Psoas muscle (tissue), 2 donors: Measurements from ENCODE around the genes MTMR6, SHISA2 and GPR12.

GRCh38 chr13:25169422-25170126 is 2.5 kb downstream of the AMER2 start:
- PRO-cap, 2 experiments = no peak in any of the 2 experiments

- PRO-cap, 2 experiments = no peak in any of the 2 experiments
Measured at GRCh38 chr13:25170314-25171102, 1.6 kb downstream of the AMER2 start.

- PRO-cap, 2 experiments = peak in 2 of 2 experiments; most common plus-strand start chr13:25287609 (in 2); most common minus-strand start chr13:25287445 (in 2)
Measured at GRCh38 chr13:25287164-25287727, at the start of gene MTMR6. Gene MTMR6, minus strand, starts transcription at chr13:25287488.

DNA sequence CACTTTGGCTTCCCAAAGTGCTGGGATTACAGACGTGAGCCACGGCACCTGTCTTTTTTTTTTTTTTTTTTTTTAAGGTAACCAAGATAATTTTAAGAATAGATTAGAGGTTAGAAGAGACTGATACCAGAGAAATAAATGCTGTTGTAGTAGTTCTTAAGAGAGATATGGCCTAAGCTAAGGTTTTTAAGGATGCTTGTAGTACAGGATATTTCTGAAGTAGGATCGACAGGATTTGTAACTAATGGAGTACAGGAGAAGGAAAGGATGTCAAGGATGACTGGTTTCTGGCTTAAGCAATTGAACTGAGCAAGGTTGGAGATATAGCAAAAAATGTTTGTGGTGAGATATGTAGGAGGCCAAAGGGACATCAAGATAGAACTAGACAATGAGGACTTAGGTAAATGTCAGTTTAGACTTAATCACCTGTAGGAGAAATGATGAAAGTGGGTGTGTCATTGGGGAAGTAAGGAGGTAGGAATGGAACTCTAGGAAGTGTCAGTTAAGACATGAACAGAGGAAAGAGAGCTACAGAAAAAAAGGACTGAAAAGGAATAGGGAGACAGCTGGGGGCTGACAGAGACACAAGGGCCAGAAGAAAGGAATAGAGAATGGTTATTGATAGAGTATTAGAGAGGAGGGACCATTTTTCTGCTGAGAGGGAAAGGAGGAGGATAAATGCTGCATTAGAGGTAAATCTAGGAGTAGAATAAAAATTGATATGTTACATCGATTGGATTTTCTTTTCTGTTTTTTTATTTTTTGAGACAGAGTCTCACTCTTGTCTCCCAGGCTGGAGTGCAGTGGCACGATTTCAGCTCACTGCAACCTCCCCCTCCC is 10.4 kb downstream of the NUP58 start:
- PRO-cap, 2 experiments = no peak in any of the 2 experiments

- PRO-cap, 2 experiments = no peak in any of the 2 experiments
Measured at GRCh38 chr13:25901552-25902274, 150.1 kb downstream of the SHISA2 start.

DNA sequence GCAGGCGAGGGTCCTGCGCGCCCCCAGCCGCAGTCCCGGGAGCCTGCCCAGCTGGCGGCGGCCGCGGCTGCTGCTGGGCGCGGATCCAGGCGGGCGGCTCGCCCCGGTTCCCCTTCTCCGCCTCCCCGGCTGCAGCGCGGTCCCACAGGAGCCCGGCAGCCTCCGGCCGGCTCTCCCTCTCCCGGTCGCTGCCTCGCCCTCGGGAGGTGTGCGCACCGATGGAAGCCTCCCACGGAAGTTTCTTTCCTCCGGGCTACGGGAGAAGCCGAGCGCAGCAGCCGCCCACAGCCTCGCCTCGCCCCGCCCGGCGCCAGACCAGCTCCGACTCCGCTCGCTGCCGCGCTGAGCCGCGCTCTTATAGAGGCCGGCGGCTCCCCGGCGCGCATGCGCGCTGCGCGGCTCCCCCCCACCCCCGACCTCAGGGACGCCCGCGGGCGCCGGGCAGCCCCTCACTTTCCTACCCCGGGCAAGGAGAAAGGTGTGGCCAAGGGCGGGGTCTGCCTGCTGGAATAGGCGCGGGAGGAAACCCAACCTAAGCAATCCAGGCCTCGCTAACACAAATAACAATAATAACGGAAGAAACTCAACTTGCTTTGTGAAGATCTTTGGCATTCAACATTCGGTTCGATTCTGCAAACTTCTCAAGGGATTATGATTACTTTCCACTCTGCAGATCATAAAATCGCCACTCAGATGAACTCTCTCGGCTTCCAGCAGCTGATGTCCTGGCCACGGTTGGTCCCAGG is at the start of gene SHISA2:
SHISA2 (minus strand) TSS at position 329 of the 746 bp plus-strand sequence.
- PRO-cap, 2 experiments = peak in 2 of 2 experiments; most common minus-strand start position 329 of the sequence (in 2)

GRCh38 chr13:26475729-26476910 is 81.4 kb upstream of the WASF3 start:
- PRO-cap, 2 experiments = no peak in any of the 2 experiments

- PRO-cap, 2 experiments = no peak in any of the 2 experiments
Measured at GRCh38 chr13:26604837-26605349, 47.4 kb downstream of the WASF3 start.

DNA sequence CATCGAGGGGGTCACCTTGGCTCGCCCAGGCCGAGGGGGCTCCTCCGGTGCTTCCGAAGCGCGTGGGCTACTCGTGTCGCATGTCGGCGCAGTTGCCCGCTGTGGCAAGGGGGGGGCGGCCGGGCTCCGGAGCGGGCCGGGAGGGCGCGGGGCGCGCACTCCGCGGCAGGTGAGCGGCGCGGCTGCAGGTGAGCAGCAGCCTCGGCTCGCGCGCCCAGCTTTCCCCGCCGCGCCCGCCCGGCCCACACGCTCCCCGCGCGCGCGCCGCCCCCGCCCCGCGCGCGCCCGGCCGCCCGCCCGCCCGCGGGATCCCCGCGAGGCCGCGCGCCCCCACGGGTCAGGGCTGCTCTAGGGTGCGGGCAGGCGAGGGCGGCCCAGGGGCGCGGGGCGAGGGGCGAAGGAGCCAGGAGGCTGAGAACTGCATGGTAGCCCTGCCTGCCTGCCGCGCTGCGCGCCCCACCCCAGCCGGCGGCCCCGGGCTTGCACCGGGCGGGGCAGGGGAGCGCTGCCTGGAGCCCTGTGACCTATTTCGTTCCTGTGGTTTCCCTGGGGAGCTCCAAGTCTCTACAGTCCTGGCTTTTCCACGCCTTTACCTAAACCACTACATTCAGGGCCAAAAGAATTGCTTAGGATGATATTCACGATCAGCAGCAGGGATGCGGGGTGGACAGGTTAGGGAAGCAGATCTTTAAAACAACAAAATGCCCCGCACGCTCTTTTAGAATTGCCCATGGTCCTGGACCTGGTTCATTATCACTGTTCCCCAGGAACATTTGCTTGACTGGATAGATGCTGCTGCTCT is at the start of gene GPR12:
GPR12 (minus strand) TSS at position 223 of the 802 bp plus-strand sequence.
- PRO-cap, 2 experiments = no peak in any of the 2 experiments

GRCh38 chr13:27170269-27171156 is 1.1 kb downstream of the USP12 start:
- PRO-cap, 2 experiments = peak in 1 of 2 experiments; most common plus-strand start chr13:27170553 (in 1)

- PRO-cap, 2 experiments = no peak in any of the 2 experiments
Measured at GRCh38 chr13:27172582-27173001, 981 bp upstream of the USP12 start.

- PRO-cap, 2 experiments = no peak in any of the 2 experiments
Measured at GRCh38 chr13:27250653-27251048, 707 bp upstream of the RPL21 start.

- PRO-cap, 2 experiments = no peak in any of the 2 experiments
Measured at GRCh38 chr13:27292946-27293705, 22.5 kb downstream of the RASL11A start.

GRCh38 chr13:27296453-27296892 is 25.8 kb downstream of the RASL11A start:
- PRO-cap, 2 experiments = no peak in any of the 2 experiments

- PRO-cap, 2 experiments = no peak in any of the 2 experiments
Measured at GRCh38 chr13:27355703-27356378, 68.6 kb upstream of the GTF3A start.

- PRO-cap, 2 experiments = no peak in any of the 2 experiments
Measured at GRCh38 chr13:27367566-27368300, 56.7 kb upstream of the GTF3A start.

GRCh38 chr13:27455328-27455647 is 4.9 kb upstream of the MTIF3 start:
- PRO-cap, 2 experiments = no peak in any of the 2 experiments

GRCh38 chr13:27599748-27600410 is 20.4 kb downstream of the LNX2 start:
- PRO-cap, 2 experiments = no peak in any of the 2 experiments

DNA sequence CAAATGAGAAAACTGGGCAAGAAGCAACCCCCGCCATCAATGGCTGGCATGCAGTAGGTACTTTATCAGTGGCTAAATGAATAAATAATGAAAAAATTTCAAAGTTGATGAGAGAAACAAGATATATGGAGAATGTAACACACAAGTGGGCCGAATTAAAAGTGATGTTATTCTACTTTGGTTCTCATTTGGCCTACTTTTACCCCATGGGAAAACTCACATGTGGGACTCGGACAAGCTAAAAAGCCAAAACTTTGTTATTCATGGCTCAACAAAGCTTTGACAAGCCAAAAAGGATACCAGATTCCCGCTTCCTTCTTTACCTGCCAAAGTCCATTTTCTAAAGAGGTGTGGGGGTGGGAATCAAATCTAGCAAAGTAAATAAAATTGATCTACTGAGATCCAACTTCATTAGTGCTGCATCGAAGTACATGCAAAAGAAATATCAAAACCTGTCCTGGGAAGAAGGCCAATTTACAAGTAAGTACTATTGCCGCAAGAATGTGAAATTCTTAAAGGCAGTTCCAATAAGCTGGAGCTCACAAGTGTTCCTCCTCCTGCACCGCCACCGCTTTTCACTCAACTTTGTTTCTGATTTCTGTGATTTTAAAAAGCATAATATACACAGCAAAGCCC is 1.2 kb downstream of the LNX2 start:
- PRO-cap, 2 experiments = no peak in any of the 2 experiments

GRCh38 chr13:27621993-27622615 is 412 bp downstream of the POLR1D start:
- PRO-cap, 2 experiments = no peak in any of the 2 experiments